Measurements from ENCODE around the genes MFAP3L and SCRG1.

- PRO-cap = no peak
- RAMPAGE, long total RNA, 2 experiments = no peak in any of the 2 experiments
Measured at GRCh38 chr4:168568989-168569435, 72.2 kb downstream of the PALLD start.

GRCh38 chr4:168605374-168605913, 108.6 kb downstream of the PALLD start:
- PRO-cap = no peak
- RAMPAGE, long total RNA, 2 experiments = no peak in any of the 2 experiments

DNA sequence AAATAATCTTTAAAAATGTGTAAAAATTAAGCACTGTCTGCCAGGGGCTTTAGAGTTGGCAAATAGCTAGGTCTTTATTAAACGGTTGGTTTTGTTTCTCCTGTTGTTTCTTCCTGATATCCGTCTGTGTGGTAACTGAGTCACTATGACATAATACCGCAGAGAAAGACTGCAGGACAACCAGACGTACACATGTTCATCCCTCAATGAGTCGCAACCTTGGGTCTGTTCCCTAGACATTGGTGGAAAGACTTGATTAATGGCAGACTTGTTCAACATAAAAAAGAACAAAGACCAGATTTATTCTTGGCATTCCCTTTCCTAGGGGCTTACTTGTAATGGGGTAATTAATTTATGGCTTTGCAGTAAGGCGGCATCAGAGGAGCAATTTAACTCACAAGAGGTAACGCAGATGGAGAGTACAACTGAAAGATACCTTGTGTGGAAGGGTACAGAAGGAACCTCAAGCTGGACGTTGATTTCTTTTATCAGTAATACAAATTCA, 134.0 kb downstream of the PALLD start:
- PRO-cap = no peak
- RAMPAGE, long total RNA, 2 experiments = no peak in any of the 2 experiments

DNA sequence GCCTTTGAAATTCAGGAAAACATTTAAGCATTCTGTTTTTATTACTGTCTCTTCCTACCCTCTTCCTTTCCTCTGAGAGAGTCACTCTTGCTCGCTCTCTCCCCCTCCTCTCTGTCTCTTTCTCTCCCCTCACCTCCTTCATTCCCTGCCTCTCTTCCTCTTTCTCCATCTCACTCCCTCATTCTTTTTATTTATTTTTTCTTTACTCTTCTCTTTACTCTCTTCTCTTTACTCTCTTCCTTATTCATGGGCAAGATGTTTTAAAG, 197.4 kb downstream of the PALLD start:
- PRO-cap = no peak
- RAMPAGE, long total RNA, 2 experiments = no peak in any of the 2 experiments

DNA sequence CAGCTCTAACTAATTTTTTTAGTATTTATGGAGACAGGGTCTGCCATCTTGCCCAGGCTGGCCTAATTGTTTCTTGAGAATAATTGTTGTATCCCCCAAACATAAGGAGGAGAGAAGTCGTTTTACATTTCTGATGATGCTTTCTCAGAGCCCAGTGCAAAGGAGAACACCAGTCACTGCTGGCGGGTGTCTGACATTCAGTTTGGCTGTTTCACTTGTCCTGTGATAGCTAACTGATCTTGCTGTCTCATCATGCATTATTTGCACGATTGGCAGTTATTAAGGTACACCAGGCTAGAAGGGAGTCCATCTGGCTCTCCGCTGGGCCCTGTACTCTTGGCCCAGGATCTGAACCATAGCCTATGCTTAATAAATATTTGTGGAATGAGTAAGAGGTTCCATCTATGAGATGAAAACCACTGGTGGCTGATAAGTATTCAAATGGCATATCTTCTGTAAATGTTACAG, 213.8 kb downstream of the CBR4 start:
- PRO-cap = no peak
- RAMPAGE, long total RNA, 2 experiments = no peak in any of the 2 experiments

GRCh38 chr4:168831020-168831560, 179.0 kb downstream of the CBR4 start:
- PRO-cap = bidirectional peak, plus-strand start at chr4:168831334, minus-strand start at chr4:168831280
- RAMPAGE, long total RNA, 2 experiments = no peak in any of the 2 experiments

GRCh38 chr4:168837800-168838516, 172.1 kb downstream of the CBR4 start:
- PRO-cap = no peak
- RAMPAGE, long total RNA, 2 experiments = no peak in any of the 2 experiments

GRCh38 chr4:168848045-168848671, 161.9 kb downstream of the CBR4 start:
- PRO-cap = no peak
- RAMPAGE, long total RNA, 2 experiments = no peak in any of the 2 experiments

DNA sequence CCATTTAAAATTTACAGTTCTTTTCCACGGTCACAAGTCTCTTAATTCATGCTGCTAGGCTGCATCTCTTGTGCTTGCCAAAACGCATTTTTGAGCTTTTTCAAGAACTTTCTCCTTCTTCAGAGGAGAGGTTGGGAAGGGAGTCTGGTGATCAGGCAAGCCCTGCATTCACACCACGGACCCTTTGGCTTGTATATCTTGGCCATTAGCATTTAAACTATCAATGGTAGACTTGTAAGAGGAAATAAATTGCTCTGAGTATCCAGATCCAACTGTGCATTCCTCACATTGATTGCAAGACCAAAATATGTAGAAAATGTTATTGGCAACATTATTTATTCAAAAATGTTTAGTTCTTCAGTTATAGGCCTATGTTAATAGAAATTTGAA, 144.8 kb downstream of the CBR4 start:
- PRO-cap = no peak
- RAMPAGE, long total RNA, 2 experiments = no peak in any of the 2 experiments

DNA sequence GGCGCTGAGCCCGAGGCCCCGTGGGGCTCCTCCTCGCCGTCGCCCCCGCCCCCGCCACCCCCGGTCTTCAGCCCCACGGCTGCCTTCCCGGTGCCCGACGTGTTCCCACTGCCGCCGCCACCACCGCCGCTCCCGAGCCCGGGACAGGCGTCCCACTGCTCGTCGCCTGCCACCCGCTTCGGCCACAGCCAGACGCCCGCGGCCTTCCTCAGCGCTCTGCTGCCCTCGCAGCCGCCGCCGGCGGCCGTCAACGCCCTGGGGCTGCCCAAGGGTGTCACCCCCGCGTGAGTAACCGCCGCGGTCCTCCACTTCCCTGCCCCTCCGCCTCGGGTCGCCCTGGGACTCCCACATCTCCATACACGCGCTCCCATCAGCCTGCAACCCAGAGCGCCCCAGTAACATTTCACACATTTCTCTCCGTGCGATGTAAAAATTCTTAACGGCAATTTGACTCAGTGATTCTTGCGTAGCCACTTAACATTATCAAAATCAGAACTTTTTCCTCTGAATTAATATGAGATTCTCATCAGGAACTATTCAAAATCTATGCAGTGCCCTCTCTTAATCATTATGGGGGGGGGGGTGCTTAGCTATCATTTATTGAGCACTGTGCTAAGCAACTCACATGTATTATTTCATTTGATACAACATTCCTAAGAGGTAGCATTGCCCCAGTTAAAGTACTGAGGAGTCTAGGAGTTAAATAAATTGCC, 131.8 kb downstream of the CBR4 start:
- PRO-cap = no peak
- RAMPAGE, long total RNA, 2 experiments = no peak in any of the 2 experiments

DNA sequence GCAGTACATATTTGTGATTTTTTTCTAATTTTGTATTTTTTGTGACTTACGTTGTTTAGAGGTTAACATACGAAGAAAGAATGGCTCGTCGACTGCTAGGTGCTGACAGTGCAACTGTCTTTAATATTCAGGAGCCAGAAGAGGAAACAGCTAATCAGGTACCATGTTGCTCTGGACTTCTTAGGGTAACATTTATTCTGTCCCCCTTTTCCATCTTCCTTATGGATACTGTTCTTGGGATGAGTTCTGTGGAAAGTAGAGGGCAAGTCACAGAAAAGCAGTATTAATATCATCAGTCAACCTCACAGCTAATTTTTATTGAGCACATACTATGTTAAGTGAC, 115.6 kb downstream of the CBR4 start:
- PRO-cap = no peak
- RAMPAGE, long total RNA, 2 experiments = no peak in any of the 2 experiments

DNA sequence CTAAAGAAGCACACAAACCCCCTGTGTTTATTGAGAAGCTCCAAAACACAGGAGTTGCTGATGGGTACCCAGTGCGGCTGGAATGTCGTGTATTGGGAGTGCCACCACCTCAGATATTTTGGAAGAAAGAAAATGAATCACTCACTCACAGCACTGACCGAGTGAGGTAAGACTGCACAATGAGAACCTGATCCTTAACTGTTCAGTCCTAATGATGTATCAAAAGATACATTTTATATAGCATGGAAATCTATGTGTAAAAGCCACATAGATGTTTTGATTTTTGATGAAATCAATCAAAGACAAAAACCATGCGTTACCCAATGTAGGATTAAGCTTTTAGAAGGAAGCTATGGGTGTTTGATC, 85.8 kb downstream of the CBR4 start:
- PRO-cap = no peak
- RAMPAGE, long total RNA, 2 experiments = no peak in any of the 2 experiments

DNA sequence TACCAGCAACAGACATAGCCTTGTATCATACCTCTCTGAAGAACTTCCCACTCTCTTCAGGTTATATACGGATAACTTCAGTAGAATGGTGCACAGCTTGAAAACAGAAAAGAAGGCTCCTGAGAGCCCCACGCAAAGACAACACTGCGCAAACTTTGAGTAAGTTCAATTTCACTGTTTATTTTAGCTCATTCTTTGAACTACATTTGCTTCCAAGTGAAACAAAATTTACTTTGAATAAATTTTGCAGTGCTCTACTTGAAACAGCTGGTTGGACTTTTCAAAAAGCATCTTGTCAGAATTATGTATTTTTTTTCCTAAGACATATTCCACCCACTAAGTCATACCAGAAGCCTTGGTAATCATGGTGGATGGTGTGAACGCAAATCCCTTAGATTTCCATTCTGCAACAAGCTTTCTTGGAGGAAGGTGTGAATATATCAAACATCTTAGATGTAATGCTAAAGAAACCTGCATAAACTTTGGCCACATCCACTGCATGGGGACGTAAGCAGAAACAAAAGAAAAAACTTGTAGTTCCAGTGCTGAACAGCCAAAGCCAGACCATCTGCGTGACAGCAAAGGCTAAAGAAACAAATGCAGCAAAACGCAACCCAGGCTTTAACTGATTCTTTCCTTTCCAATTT, 91.1 kb downstream of the SH3RF1 start:
- PRO-cap = no peak
- RAMPAGE, long total RNA, 2 experiments = no peak in any of the 2 experiments

- PRO-cap = no peak
- RAMPAGE, long total RNA, 2 experiments = no peak in any of the 2 experiments
Measured at GRCh38 chr4:169249577-169250113, 21.1 kb downstream of the SH3RF1 start.

GRCh38 chr4:169580741-169581408, 31.5 kb downstream of the NEK1 start:
- PRO-cap = no peak
- RAMPAGE, long total RNA, 2 experiments = no peak in any of the 2 experiments

- PRO-cap = bidirectional peak, plus-strand start at chr4:170026555, minus-strand start at chr4:170026340
- RAMPAGE, long total RNA, 2 experiments = start-site peak on the minus strand in 1 of 2 experiments, at chr4:170026307-170026342 at its widest, 8 reads per replicate
Measured at GRCh38 chr4:170025384-170026746, at the start of gene MFAP3L. TSS of gene MFAP3L (minus strand) at chr4:170026395.

- PRO-cap = no peak
- RAMPAGE, long total RNA, 2 experiments = no peak in any of the 2 experiments
Measured at GRCh38 chr4:173185705-173186344, 17.2 kb downstream of the GALNT7 start.

DNA sequence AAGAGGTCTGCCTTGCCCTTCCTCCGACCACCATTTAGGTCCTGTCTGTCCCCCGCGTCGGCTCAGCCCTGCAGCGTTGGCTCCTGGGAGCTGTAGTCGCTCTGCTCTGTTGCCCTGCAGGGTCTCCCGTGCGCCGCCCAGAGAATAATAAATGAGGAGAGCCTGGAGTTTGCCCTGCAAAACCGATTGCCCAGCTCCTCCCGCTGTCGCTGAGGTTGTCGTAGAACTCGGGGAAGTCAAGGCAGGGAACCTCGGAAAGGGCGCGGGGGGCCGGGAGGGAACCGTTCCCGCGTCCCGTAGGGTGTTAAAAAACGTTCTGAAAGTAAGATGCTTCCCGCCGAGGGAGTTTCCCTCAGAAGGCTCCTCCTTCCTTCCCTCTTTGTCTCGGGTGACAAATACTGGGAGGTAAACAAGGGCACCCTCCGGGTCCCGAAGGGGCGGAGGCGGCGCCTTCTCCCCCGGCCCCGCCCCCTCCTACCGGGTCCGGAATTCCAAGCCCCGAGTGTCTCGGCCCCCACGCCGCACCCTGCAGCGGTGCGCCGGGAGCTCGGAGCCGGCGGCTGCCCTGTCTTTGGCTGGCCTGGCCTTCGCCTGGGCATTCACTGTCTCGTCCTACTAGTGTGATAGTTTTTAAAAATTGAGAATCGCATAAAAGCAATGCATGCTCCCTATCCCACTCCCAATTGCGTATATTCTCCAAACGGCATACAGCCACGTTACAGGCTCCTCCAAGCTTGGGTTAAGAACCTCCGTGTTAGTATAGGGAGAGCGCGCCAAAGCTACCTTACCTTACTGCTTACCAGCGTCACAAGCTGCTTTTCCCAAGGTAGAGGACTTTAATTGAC, 893 bp upstream of the HMGB2 start:
- PRO-cap = bidirectional peak, plus-strand start at position 517 of the sequence, minus-strand start at position 318 of the sequence
- RAMPAGE, long total RNA, 2 experiments = no peak in any of the 2 experiments

DNA sequence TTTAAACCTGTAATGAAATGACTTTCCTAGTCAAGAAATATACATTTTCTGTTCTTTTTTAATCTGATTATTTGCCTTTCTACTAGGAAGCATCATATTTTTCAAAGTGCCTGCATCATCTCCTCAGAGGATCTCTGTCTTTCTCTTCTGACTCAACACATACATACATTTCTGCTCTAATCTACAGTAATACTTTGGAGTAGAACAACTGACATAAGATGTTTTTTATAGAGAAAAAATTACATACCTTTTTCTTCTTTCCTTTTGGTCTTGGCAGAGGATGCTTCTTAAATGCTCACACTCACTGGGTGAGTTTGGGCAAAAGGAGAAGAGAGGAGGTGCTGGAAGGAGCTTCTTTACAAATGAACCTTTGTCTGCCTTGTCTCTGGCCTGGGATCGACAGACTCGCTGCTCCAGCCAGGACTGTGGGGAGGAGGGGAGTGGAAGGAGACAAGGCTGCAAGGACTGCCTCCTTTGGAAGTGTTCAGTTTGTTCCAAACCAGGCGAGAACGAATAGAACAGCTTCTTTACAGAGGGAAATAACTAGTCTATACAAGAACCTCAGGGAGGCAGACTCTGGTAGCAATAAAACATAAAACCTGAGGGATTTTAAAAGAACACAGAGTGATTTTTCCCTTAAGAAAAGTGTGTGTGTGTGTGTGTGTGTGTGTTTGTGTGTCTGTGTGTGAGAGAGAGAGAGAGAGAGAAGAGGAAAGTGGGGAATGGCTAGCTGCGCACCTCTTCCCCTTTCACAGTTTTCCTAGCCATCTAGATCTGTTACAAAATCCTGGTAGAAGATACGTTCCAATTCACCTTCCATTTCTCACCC, at the start of gene SCRG1:
TSS of gene SCRG1 (minus strand) at position 296 of the 829 bp plus-strand sequence.
- PRO-cap = unidirectional peak, minus-strand start at position 427 of the sequence
- RAMPAGE, long total RNA, 2 experiments = start-site peak on the minus strand in 2 of 2 experiments, centred at positions 314 to 413 of the sequence, 19 to 1,833 reads per replicate

DNA sequence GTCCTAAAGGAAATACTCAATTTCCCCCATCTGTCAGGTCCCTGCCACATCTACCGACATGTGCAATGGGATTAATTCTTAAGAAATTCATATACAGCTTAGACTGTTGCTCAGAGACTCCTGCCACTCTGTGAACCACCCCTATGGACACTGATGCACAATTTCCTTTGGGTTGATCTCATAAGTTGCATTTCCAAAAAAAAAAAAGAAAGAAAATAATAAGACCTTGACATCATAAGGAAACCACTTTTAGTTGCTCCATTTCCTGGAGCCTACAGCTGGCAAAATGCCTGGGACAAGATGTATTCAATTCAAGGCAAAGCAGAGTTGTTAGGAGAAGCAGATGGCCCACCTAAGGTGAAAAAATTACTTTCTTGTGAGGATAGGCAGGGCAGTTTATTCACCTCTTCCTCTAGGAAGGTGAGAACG, 14.0 kb upstream of the SCRG1 start:
- PRO-cap = unidirectional peak, minus-strand start at position 152 of the sequence
- RAMPAGE, long total RNA, 2 experiments = no peak in any of the 2 experiments